Left ventricle myocardium (tissue), 1 donor: ENCODE data around the gene TEN1.

DNA sequence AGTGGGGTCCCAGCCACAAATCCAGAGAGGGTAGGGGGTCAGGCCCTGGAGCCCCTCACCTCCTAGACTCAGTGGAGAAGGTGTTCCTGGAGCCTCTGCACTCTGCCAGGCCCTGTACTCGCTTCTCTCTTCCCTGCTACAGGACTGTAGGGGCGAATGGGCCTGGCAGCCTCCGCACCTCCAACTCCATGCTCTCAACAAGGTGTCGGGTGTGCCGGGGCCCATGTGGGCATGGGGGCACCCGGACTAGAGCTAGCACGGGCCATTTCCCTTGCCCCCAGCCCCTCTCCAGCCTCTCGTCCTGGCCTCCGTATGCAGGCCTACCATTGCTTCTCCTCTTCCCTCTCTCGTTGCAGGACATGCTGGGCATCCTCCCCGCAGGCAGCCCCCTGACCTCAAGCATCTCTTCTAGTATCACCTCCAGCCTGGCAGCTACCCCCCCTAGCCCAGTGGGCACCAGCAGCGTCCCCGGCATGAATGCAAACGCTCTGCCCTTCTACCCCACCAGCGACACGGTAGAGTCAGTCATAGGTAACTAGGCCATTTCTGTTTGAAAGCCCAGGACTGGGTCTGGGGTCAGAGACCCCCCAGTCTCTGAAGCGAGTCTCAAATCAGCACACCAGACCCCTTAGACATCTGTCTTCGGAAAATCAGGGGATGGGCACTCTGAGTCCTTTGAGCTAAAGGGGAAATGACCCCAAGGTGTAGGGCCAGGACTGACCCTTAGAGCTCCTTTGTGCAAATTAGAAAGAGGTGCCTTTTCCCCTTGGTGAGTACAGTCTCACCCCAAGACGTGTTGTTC, 25.7 kb downstream of the UNC13D start:
- PRO-cap = no peak

GRCh38 chr17:75827322-75828423, 16.5 kb downstream of the UNC13D start:
- PRO-cap = bidirectional peak, plus-strand start at chr17:75828041, minus-strand start at chr17:75827960

GRCh38 chr17:75869069-75870377, 8.9 kb downstream of the TRIM47 start:
- PRO-cap = no peak

- PRO-cap = no peak
Observed at GRCh38 chr17:75876628-75876970, 1.8 kb downstream of the TRIM47 start.

GRCh38 chr17:75978890-75979712, at the start of gene TEN1:
TSS of gene TEN1 (plus strand) at chr17:75979240.
- PRO-cap = bidirectional peak, plus-strand start at chr17:75979267, minus-strand start at chr17:75979159; bidirectional peak, plus-strand start at chr17:75979600, minus-strand start at chr17:75979459

- PRO-cap = no peak
Observed at GRCh38 chr17:75996577-75997141, 4.0 kb upstream of the CDK3 start.

DNA sequence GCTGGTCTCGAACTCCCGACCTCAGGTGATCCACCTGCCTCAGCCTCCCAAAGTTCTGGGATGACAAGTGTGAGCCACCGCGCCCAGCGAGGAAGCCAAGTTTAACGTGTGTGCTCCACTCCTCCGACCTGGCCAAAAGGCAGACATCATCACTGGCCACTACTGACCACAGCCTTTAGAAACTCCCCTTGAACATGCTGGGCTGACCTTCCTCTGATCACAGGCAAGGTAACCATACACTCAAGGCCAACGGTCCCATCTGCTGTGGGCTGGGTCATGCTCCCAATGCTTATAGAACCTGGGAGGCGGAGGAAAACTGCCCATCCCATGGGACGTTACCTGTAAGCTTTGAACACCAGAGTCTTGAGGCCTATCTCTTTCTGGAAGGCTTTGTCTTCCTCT, 17.8 kb upstream of the EVPL start:
- PRO-cap = no peak

- PRO-cap = no peak
Observed at GRCh38 chr17:76076723-76077327, 2.2 kb upstream of the ZACN start.

DNA sequence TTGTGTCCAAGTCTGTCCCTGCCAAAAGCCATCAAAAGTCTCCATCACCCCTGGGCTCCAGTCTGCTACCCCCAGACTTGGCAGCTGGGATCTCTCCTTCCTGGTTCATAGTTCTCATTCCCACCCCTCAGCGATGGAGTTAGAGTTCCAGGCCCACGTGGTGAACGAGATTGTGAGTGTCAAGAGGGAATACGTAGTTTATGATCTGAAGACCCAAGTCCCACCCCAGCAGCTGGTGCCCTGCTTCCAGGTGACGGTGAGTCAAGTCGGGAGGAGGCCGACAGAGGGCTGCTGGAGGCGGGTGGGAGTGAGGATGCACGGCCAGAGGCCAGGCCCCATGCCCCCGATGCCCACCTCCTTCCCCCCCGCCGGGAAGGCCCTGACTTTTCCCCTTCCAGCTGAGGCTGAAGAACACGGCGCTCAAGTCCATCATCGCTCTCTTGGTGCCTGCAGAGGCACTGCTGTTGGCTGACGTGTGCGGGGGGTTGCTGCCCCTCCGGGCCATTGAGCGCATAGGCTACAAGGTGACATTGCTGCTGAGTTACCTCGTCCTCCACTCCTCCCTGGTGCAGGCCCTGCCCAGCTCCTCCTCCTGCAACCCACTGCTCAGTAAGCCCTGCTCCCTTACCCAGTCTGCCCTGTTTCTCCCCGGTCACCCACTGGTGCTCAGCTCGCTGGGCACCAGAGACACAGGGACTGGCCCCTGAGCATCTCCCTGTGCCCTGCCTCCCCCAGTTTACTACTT, 2.3 kb downstream of the ZACN start:
- PRO-cap = no peak

GRCh38 chr17:76082347-76083340, 3.7 kb downstream of the ZACN start:
- PRO-cap = no peak

GRCh38 chr17:76151663-76152242, 10.7 kb upstream of the FOXJ1 start:
- PRO-cap = no peak

DNA sequence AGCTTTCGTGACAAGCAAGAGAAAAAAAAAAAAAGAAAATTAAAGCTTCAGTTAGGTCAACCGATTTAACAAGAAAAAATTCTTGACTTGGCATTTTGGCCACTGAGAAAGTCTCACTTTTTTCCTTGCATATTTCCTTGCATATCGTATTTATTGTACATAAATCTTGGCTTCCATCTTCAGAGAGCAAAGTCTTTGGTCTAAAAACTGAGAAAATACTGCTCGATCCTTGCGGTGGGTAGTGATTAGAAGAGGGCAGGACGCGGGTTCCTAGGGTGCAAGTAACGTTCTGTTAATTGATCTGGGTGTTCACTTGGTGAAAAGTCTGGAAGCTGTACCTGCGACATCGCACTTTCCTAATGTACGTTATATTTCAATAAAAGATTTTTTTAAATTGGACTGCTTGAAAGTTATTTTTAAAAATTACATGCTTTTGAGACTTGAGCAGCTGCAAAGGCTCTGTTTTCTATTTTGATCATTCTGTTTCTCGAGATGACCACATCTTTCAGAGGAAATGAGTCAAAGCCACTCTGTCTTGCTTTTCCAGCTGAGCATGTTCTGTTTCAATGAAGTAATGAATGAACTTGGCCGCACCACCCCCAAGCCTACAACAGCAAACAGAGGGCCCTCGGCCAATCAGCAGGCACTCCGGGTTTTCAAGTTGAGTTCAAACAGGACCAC, 660 bp upstream of the UBALD2 start:
- PRO-cap = bidirectional peak, plus-strand start outside the sequence, minus-strand start at position 576 of the sequence

- PRO-cap = no peak
Observed at GRCh38 chr17:76272867-76273210, 7.7 kb downstream of the UBALD2 start.

DNA sequence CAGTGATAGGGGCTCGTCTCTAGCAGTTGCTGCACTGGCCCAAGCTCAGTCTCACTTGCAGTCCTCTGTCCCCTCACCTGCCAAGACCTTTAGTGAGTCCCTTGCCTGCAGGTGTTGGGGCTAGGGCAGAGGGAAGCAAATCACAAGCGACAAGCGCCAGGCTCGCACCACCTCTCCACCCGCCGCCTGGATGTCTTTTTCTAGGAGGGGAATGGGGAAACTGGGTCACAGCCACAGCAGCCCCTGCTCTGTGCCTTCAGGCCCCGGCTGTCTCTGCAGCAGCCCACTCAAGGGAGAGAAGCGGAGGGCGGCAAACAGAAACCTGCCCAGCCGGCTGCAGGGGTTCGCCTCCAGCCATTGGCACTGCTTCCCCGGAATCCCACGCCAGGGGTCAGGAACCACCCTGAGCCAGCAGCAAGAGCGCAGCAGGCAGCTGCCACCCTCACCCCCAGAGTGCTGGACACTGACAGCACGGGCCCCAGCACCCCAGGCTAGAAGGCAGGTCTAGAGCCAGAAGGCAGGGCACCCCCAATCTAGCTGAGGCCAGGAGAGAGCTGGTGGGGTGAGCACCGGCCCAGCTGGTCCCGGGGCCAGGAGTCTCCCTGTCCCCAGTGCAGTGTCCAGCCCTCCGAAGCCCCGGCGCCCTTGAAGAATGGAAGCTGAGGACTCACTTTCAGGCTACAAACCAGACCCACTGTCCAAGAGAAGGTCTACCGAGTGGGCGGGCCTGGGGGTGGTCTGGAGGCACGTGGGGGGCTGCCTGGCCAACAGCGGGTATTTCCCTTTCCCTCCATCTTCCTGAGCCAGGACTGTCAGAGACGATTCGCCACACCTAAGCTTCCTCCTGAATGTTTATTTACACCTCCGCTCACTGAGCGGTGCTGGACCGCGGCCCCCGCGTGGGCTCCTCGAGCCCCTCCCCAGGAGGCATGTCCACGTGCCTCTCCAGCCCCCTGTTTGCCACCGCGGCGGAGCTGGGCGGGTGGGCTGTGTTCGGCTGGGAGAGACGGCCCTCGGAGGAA, 8.4 kb downstream of the UBALD2 start:
- PRO-cap = no peak

DNA sequence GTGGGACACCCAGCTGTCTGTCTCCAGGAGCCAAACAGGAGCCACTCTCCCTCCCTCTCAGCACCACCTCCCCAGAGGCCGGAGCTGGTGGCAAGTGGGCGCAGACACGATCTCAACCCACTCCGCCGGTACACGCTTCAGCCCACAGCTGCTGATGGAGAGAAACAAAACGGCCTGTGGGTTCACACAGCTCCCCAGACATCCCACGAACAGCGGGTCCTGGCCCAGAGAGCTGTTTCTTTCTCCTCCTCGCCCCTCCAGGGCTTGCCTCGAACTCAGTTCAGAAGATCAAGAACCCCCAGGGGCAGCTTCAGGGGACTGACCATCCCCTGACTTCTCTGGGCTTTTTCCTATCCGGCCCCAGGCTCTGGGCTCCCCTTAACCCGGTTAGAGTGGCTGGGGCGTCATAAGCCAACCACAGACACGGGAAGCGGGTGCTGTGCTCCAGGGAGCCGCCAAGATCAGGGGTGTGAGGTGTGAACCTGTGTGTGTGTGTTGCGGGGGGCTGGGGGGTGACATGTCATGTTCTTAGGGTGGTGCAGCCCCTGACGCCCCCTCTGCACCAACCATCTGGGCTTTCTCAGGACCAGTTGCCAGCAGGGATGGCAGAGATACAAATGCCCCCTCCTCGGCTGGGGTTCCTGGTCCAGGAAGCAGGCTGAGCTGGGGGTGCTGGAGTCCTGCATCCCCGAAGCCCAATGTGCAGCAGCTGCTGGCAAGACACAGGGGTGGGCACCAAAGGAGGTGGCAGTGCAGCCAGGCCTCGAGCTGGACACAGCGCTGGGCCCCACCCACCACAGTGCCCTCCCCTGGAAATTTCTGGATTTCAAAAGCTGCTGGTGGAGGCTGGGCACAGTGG, 7.4 kb downstream of the RHBDF2 start:
- PRO-cap = no peak

DNA sequence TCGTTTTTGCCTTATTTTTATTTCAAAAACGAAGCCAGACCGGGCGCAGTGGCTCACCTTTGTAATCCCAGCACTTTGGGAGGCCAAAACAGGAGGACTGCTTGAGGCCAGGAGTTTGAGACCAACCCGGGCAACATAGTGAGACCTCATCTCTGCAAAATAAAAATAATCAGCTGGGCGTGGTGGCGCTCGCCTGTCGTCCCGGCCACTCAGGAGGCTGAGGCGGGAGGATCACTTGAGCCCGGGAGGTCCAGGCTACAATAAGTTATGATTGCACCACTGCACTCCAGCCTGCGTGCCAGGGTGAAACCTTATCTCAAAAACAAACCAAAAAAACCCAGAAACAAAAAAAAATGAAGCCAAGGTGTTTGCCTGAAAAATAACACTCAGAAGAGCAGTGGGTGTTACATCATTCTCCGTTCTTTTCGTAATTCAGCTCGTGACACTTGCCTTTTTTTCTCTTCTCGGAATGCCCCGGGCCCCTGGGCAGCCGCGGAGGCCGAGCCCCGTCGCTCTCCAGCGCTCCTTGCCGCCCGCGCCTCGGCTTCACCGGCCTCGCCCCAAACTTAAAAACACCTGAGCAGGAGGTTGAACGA, 17.0 kb downstream of the PRCD start:
- PRO-cap = no peak

DNA sequence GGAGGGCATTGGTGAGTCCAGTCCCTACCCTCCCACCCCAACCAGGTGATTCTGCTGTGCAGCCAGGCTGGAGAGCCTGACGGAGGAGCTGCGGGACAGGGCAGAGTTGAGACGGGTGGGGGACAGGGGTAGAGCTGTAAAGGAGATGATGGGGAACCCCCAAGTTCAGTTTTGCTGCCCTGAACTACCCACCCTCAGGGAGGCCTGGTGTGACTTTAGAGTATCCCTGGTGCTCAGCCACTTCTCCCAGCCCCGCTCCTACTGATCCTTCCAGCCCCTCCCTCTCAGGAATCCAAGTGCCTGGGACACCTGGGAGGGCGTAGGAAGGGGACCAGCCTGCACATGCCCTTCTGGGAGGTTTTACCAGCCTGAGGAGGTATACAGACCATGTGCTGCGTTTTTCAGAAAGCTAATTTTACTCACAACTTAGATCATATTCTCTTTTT, 4.2 kb downstream of the ST6GALNAC2 start:
- PRO-cap = no peak

DNA sequence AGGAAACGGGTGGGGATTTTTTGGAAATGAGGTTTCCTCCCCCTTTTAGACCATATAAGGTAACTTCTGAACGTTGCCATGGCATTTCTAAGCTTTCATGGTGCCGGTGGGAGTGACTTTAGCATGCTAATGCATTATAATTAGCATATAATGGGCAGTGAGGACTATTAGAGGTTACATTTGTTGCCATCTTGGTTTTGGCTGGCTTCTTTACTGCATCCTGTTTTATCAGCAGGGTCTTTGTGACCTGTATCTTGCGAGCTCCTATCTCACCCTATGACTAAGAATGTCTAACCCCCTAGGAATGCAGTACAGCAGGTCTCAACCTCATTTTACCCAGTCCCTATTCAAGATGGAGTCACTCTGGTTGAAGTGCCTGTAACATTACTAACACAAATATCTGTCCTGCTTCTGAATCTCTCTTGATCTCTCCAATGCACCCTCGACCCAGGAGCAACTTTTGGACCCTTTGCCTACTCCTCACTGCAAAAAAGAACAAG, 16.2 kb upstream of the ST6GALNAC2 start:
- PRO-cap = no peak

- PRO-cap = no peak
Observed at GRCh38 chr17:76611200-76611712, 25.6 kb upstream of the ST6GALNAC2 start.

DNA sequence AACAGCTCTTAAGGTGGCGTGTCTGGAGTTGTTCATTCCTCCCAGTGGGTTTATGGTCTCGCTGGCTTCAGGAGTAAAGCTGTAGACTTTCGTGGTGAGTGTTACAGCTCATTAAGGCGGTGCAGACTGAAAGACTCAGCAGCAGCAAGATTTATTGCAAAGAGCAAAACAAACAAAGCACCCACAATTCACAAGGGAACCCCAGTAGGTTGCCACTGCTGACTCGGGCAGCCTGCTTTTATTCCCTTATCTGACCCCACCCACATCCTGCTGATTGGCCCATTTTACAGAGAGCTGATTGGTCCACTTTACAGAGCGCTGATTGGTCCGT, 28.5 kb upstream of the ST6GALNAC2 start:
- PRO-cap = no peak